Endothelial cell (in vitro differentiated cells): ENCODE data around the genes DNAAF4, PYGO1 and MNS1.

DNA sequence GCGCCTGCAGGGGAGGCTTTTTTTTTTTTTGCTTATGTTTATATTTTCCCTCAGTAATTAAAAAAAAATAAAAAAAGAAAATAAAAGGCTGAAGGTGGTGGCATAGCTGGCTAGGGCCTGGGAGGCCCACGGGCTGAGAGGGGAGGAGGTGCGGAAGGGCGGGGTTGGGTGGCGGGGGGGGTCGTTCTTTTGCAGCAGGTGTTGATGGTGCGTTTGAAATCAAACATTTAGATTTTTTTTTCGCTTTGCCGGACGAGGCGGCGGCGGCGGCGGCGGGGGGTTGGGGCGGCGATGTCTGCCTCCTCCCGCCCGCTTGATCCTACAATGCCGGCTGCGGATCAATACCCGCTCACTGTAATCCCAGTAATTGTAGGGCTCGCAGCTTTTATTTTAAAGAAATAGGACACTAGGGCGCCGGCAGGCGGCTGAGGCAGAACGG, 15.0 kb upstream of the ONECUT1 start:
- PRO-cap: no peak

- PRO-cap: no peak
Measured at GRCh38 chr15:53034535-53035302, 244.6 kb upstream of the ONECUT1 start.

DNA sequence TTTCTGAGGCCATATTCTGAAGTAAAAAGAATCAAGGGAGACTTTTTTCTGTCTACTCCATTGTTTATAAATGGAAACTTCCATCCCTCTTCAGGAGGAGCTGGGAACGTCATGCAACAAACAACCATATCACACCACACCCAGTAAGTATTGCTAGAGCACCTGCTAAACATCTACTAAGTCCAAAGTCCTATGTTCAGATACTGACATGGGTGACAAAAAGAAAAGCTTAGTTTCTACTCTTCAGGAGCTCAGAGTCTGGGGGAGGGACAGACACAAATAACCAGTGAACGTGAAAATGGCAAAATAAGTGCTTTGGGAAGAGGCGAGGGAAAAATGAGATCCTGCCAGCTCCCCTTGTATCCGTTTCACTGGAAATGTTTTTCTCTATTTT, 324.9 kb upstream of the ONECUT1 start:
- PRO-cap: no peak

GRCh38 chr15:54583681-54584220, 605.5 kb downstream of the UNC13C start:
- PRO-cap: no peak

GRCh38 chr15:55258617-55259311, 30.8 kb downstream of the RAB27A start:
- PRO-cap: no peak

- PRO-cap: no peak
Measured at GRCh38 chr15:55282093-55283265, 7.1 kb downstream of the RAB27A start.

DNA sequence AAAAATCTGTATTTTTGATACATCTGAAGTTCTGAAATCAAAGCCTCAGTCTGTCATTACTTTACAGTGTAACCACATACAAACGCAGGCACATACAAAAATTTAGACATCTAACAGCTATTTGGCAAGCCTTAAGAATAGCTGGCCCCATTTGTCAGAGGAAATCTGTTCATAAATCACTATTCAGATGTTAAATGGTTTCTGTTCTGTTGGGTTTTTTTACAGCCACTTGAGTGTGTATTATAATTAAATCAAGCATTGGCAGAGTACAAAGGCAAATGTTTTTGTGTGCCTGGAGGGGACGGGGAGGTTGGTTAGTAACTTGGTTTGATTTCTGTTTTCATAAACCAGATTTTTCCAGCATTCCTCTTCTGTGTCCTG, 24.1 kb downstream of the PIGB start:
- PRO-cap: no peak

- PRO-cap: no peak
Measured at GRCh38 chr15:55508171-55508394, at the start of gene DNAAF4. TSS of gene DNAAF4 (minus strand) at chr15:55508234.

DNA sequence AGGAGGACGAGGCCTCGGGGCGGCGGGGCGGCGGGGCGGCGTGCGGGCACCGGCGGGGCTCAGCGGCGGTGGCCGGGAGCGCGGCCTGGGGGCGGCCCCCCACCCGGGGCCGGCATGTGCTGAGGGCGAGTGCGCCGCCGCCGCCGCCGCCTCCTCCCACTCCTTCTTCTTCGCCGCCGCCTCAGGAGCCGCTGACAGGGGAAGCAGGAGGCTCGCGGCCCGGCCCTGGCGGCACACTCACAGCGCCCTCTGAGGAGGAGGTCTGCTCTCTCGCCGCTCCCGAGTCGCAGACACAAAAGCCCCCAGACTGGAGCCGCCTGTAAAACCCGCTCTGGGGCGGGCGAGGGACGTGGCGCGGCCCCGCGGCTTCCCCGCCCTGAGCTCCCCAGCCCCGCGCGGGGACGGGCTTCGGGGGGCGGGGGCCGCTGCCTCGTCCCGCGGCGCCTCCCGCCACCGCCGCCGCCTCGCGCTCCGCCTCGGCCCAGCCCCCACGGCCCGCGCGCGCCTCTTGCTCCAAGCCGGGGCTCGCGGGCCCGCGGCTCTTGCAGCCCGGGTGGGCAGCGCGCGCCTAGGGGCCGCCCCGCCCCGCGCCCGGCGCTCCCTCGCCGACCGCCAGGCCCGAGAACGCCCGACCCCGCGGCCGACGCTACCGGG, at the start of gene PYGO1:
Gene PYGO1, minus strand, starts transcription at position 294 of the 654 bp plus-strand sequence.
- PRO-cap: bidirectional peak, plus-strand start at position 322 of the sequence, minus-strand start at position 294 of the sequence; bidirectional peak, plus-strand start at position 580 of the sequence, minus-strand start at position 544 of the sequence

DNA sequence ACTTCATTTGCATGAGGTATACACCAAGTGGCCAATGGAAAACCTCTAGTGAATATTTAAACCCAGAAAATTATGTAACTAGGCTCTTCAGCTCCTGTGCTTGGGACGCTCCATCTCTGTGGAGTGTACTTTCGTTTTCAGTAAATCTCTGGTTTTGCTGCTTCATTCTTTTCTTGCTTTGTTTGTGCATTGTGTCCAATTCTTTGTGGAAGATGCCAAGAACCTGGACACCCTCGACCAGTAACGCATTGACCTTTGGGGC, 50.3 kb upstream of the NEDD4 start:
- PRO-cap: no peak

GRCh38 chr15:56464685-56465936, at the start of gene MNS1:
TSS of gene MNS1 (minus strand) at chr15:56465137.
- PRO-cap: bidirectional peak, plus-strand start at chr15:56465250, minus-strand start at chr15:56465042

- PRO-cap: no peak
Measured at GRCh38 chr15:56468418-56468960, 3.6 kb upstream of the MNS1 start.

GRCh38 chr15:56719169-56719597, 14.1 kb downstream of the ZNF280D start:
- PRO-cap: no peak

DNA sequence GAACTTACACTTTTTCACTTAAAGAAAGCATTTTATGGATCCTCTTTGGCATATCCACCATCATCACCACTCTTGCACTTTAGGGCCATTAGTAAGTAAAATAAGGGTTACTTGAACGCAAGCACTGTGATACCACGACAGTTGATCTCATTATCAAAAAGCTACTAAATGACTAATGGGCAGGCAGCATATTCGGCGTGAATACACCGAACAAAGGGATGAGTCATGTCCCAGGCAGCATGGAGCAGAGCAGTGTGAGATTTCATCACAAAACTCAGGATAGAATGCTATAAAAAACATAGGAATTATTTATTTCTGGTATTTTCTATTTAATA, 72.4 kb upstream of the ZNF280D start:
- PRO-cap: no peak

- PRO-cap: no peak
Measured at GRCh38 chr15:57282338-57282783, 93.9 kb upstream of the CGNL1 start.

GRCh38 chr15:57334264-57334838, 42.0 kb upstream of the CGNL1 start:
- PRO-cap: no peak

- PRO-cap: no peak
Measured at GRCh38 chr15:57382233-57382726, 6.0 kb downstream of the CGNL1 start.

- PRO-cap: no peak
Measured at GRCh38 chr15:57461628-57462133, 85.4 kb downstream of the CGNL1 start.

- PRO-cap: no peak
Measured at GRCh38 chr15:57504094-57504679, 87.5 kb upstream of the MYZAP start.

DNA sequence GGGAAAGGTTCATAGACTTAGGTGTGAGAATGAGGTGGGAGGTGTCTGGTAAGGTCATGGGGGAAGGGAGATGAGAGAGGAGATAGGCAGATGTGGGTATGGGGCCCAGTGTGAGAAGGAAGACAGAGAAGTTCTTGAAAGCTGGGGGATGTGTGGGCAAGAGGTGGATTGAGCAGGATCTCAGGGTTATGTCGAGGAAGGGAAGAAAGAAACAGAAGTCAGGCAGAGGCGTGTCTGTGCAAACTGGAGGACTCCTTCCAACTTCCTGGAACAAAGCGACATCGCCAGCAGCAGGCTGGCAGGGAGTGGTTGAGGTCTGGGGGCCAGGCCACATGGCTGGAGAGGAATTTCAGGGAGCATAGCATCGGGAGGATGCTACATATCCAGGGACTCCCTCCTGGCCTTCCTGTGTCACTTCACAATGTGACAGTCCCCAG, 42.9 kb upstream of the MYZAP start:
- PRO-cap: no peak